Sciatic nerve (tissue), 1 donor: Measurements from ENCODE around the gene LDLRAD3.

GRCh38 chr11:35189540-35190301 is 50.8 kb downstream of the CD44 start:
- PRO-cap = no peak

DNA sequence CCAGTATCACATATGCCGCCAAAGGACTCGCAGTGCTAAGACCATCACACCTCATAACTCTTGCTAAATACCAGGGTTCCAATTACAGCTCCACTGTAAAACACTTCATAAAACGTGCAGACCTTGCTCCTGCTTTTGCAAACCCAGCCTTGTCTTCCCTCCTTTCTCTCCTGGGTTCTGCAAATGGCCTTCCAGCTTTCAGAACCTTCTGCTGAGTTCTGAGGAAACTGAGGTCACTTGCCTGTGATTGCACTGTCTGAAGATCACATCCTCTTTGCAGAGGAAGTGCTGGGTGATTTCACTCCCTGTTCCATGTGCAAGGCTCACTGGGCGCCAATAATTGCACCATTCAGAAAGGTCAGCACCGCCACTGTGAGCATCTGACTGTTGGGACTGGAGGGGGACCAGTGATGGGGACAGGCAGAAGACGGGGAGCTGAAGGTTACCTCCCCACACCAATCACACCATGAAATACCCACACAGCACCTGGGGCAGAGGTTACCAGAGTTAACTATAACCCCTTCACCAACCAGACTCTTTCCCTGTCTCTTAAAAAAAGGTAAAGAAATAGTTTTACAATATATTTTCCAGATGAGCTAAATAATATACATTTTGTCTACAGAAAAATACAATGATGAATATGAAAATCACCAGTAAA is 74.1 kb downstream of the SLC1A2 start:
- PRO-cap = no peak

GRCh38 chr11:35418045-35418740 is 1.2 kb downstream of the SLC1A2 start:
- PRO-cap = no peak

- PRO-cap = no peak
These were observed 4.7 kb upstream of the SLC1A2 start for GRCh38 chr11:35424038-35424475.

- PRO-cap = no peak
These were observed 2.2 kb downstream of the PAMR1 start for GRCh38 chr11:35523148-35523775.

DNA sequence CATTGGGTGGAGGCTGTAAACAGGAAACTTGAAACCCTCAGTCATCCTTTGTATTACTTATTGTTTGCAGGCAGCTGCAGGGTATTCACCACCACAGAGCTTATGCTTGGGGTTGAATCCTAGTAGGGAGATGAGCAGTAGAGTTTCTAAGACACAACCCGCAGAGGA is 24.5 kb upstream of the LDLRAD3 start:
- PRO-cap = no peak

GRCh38 chr11:35943577-35944766 is at the start of gene LDLRAD3:
Gene LDLRAD3, plus strand, starts transcription at chr11:35944062.
- PRO-cap = bidirectional peak, plus-strand start at chr11:35944065, minus-strand start at chr11:35943894; bidirectional peak, plus-strand start at chr11:35944534, minus-strand start at chr11:35944251

DNA sequence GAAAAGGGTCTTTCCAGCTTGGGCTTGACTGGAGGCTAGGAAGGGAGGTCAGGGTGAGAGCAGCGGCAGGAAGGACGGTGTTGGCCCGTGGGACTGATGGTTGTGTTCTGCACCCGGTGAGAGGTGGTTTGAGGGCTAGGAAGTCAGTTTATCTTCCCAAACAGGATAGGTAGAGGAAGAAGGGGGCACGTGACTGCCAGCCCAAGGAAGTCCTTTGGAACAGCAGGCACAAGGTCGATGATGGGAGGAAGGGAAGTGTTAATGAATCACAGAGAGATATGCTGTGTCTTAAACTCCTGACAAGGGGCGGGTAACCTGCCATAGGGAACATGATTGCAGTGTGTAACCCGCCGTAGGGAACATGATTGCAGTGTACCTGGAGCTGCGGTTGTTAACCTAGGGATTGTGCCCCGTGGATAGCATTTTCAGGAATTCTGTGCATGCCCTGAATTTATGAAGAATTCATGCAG is 49.0 kb downstream of the PRR5L start:
- PRO-cap = no peak

DNA sequence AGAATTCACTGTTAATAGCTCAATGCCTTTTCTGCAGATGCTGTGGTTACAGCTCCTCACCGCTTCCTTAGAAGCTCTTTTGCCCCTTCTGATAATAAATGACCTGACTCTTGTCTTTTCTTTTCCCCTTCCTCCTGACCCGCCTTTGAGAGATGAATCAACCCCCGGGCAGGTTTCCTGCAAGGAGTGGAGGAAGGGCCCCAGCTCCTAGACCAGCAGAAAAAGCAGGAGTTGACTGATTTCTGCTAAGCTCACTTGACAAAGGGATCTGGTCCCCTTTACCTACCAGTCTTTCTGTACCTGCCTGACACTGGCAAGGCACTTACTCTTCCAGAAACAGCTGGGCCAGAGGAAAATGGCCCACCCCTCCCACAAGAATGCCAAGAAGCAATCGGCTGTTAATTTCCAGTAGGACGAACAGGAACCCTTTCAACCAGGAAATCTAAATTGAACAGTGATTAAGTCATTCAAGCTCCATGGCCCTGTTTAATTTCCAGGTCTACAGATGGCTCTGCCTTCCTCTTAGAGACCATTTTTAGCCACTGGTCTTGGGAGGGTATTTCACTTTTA is 67.4 kb downstream of the PRR5L start:
- PRO-cap = no peak

DNA sequence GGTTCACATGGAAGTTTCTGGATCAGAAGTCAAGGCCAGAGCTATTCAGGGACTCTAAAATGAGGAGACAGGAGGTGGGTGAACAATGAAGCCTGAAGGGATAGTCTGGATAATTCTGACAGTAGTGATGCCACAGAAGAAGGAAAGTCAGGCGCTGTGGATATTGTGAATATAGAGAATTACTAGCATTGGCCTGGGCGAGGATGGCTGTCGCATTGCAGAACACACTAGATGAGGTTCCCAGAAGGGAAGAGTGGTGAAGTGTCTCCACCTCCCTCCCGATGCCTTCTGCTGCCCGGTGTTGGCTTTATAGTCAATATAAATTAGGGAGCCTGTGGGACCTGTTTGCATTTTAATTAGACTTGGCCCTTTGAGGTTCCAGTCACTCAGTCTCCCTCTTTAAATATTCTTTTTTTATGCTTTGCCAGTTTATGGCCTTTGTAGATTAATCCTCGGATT is 84.0 kb downstream of the PRR5L start:
- PRO-cap = no peak

DNA sequence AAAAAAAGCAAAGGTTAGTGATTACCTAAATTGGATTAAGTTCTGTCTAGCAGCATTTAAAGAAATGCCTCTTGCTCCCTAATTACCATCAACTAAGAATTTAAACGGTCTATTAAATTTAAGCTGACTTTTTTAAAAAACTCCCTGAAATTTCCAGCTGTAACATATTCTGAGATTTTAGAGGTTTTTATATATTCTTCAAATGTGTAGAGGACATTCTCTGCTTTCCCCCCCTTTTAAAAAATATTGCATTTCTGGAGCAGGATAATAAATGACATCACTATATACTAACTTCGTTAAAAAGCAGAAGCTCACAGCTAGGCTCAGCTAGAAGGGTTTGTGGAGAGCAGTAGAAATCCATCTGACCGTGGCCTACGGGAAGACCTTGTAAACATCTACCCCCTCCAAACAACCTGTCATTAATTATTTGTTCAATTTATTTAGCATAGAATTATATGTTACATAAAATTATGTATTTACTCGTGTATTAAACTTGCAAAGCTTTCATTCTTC is 84.5 kb downstream of the PRR5L start:
- PRO-cap = no peak

DNA sequence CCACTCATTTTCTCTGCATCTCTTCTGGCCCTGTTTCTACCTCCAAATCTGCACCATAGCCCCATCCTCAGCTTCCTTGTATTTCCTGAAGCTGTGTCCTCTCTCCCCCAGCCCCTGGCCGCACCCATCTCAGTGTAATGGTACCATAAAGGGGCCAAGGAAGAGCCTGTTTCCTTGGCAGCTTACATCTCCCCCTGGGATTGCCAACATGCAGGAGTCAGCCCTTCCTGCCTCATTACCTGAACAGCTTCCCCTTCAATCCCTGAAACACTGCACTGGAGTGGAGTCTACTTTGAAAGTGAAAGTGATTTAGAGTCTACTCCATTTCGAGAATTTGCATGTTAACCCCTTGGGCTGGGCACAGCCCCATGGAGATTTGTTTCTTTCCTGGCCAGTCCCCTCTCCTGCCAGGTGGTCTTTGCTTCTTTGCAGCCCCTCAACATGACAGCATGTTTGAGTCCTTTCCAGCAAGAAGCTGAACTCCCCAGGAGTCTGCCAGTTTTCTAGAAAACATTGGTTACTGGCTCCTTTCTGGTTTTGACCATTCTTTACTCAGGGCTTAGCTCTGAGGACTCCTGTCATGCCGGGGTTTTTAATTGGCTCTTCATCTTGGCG is 60.0 kb downstream of the TRAF6 start:
- PRO-cap = no peak

GRCh38 chr11:36509142-36510201 is 600 bp downstream of the TRAF6 start:
- PRO-cap = no peak

DNA sequence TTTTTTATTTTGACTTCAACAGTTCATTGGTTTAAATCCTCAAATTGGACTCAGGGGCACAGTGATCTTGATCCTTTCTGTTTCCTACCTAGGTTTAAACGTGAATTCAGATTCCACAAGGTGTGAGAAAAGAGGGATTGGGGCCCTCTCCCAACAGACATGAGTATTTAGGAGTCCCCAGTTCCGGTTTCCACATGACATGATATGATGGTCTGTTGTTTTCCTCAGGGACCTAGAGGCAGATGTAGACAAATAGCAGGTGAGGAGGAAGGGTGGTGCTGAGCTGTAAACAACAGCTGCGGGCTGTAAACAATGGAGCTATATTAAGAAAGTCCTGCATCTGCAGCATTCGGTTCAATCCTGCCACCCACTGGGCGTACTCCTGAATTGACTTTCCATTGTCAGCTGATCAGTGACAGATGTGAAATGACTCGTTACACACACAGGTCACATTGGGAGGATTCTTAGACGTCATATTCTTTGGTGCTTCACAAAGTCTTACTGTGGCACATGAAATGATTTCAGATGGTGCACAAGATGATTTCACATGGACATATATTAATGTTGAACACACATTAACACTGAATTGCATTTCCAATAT is 26.9 kb upstream of the RAG1 start:
- PRO-cap = no peak

DNA sequence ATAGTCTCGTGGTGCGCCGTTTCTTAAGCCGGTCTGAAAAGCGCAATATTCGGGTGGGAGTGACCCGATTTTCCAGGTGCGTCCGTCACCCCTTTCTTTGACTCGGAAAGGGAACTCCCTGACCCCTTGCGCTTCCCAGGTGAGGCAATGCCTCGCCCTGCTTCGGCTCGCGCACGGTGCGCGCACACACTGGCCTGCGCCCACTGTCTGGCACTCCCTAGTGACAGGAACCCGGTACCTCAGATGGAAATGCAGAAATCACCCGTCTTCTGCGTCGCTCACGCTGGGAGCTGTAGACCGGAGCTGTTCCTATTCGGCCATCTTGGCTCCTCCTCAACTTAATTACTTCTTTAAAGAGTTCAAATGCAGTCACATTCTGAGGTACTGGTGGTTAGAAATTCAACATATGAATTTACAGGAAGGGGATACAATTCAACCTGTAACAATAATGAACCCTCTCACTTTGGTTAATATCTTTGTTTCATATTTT is 10.5 kb upstream of the RAG1 start:
- PRO-cap = no peak

DNA sequence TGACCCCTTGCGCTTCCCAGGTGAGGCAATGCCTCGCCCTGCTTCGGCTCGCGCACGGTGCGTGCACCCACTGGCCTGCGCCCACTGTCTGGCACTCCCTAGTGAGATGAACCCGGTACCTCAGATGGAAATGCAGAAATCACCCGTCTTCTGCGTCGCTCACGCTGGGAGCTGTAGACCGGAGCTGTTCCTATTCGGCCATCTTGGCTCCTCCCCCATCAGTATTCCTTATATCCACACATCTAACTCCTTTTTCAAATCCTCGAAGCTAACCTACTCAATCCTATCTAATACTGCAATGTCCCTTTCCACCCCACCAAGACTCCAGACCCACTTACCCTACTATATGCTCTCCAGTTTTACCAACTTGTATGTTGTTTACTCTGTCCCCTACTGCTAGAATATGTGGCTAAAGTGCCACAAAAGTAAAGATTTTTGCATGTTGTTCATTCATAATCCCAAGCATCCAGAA is 6.8 kb upstream of the TTC17 start:
- PRO-cap = no peak

- PRO-cap = no peak
These were observed 103.5 kb downstream of the TTC17 start for GRCh38 chr11:43462148-43462653.

DNA sequence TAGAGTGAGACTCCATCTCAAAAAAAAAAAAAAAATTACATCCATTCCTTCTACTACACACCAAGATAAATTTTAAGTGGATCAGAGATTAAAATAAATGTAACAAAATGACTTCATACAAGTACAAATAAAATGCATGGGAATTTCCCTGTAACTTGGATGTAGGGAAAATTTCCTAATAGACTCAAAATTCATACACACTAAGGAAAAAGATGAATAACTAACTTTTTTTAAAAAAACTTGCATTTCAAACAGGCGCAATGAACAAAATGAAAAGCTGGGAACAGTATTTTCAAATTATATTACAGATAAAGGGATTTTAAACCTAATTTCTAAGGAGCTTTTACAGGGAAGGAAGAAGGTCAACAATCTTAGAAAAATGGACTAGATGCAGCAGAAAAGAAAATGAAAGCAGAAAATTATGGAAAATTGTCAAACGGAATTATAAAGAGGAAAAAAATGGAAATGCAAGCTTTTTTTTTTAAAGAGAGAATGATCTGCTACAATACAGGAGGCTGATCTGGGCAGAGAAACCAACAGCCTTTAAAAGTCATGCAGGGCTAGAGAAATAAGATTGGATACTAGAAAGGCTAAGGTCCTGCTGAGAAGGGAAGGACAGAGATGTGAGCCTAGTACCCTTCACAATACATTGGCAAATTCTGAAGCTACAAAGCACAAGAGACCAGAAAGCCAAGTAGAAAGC is 105.7 kb downstream of the TTC17 start:
- PRO-cap = no peak

GRCh38 chr11:43555084-43555757 is 125.3 kb upstream of the HSD17B12 start:
- PRO-cap = no peak

DNA sequence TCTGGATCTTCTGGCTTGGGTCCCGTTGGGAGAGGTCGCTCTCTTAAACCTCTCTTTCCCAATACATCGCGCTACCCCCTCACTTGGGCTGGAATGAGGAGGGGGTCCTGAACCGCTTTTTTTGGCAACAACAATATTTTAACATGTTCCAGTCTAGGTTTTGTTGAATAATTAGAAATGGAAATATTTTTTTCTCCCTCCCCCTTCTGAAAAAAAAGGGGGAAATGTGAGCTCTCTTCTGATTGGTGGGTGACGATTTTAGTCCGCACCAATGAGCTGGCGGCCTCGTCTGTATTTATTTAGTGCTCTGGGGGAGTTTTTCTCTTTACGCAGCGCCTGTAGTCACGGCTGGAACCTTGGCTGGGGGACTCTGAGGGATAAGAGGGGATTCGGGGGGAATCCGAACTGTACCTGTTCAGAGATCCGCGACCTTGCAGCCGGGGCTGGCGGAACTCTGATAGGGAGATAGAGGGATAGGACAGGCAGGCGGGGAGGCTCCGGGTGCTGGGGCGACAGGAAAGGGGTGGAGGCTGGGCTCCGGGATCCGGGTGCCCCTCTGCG is 99.9 kb upstream of the HSD17B12 start:
- PRO-cap = no peak